Temporal lobe (tissue), 2 donors: ENCODE measurements around a stretch of chr2.

DNA sequence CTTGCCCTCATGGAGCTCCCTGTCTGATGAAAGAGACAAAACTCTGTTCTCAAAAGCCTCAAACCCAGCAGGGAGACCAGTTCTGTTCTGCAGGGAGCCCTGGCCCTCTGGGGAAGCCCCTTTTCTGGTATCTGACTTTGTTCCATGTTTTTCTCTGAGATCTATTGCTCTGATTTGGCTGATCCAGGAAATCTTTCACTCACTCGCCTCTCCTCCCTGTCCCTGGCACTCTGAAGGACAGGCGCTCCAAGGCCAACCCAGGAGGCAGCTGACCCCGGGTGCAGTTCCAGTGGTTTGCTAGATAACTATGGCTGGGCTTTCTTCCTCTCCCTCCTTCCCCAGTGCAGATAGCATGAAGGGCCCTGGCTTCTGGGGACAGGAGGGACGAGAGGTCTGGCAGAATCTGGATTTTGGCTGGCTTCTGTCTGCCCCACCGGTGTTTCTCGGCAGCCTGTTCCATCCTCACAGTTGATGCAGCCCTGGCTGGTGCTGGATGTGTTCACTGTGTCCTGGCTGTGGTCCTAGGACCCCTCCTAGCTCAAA is 149.0 kb downstream of the DYSF start:
- RAMPAGE, long total RNA, result no peak

DNA sequence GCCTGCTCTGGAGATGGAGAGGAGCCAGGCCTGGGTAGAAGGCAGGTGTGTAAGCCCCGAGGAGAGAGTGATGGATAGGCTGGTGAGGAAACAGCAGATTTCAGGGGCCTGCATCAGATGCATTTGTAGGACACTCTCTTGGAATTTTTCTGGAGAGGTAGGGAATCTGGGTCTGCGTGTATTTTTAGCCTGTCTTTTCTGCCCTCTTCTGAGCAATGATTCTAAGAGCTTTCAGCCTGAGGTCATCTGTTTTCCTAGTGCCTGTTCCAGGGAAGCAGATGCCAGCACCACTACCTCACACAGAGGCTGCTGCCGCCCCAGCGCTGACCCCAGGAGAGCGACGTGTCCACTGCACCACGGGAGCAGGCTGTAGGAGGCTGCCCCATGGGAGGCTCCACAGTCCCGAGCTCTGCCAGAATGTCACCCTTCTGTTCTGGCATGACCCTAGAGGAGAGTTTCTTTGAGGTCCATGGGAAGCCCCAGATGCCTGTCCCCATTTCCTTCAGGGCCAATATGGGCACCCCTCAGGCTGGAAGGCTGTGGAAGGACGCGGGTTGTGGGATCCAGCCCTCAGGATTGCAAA is 316.4 kb downstream of the CYP26B1 start:
- RAMPAGE, long total RNA, result no peak

DNA sequence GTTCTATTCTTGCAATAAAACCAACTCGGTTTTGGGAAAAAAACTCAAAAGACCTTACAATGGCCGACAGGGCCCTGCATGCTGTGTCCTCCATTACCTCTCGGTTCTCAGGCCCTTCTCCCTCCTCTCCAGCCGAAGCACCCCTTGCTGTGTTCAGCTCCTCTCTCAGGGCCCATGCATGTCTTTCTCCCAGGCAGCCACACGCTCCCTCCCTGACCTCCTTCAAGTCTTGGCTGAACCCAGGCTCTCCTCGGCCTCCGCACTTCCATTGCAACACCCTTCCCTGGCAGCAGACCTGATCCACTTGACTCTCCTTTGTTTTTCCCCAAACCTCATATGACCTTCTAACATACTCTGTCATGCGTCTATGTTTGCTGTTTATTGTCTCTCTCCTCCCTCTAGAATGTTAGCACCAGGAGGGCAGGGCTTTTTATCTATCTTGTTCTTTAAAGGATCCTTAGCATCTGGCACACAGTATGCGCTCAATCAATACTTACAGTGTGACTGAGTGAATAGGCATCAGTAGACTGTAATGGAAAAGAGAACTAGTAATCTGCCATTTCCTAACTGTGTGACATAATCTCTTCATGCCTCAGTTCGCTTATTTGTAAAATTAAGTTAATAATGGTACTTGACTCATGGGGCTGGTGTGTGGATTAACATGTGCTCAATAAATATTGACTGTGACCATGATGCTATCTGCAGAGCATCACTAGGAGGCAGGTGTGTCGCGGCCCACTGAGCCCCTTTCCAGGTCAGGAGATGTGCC is 113.9 kb downstream of the CYP26B1 start:
- RAMPAGE, long total RNA, result no peak

DNA sequence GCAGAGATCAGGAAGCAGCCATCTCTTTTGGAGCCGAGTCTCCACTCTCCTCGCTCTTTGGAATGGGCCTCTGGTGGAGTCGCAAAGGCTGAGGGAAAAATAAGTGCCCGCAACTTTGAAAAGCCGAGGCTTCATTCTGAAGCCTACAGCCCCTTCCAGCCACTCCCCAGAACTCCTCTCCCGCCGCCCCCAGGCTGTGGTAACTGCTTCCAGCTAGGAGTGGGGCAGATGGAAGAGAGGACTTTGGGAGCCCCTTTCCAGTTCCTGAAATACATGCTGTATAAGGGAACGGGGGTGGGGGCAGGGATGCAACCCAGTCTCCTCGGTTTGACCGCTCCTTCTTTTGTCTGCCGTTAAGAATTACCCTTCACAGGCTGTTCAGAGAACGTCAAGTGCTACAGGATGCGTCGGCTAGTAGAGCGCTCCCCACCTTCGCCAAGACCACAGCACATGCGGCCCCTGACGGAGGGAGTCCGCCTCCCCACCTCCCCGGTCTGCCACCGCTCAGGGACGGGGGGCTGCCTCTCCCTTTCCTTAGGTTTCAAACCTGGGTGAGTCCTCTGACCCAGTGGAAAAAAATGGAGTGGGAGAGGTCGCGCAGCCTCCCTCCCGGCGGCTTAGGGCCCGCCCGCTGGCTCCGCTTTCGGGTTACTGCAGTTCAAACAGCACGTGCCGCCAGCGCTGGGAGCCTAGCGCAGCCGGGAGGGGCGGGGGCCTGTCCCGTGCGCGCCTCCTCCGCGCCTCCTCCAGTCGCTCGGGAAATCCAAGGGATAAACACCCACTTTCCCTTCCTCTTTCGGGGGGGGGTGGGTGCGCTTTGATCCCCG is 4.9 kb downstream of the CYP26B1 start:
- RAMPAGE, long total RNA, result no peak

DNA sequence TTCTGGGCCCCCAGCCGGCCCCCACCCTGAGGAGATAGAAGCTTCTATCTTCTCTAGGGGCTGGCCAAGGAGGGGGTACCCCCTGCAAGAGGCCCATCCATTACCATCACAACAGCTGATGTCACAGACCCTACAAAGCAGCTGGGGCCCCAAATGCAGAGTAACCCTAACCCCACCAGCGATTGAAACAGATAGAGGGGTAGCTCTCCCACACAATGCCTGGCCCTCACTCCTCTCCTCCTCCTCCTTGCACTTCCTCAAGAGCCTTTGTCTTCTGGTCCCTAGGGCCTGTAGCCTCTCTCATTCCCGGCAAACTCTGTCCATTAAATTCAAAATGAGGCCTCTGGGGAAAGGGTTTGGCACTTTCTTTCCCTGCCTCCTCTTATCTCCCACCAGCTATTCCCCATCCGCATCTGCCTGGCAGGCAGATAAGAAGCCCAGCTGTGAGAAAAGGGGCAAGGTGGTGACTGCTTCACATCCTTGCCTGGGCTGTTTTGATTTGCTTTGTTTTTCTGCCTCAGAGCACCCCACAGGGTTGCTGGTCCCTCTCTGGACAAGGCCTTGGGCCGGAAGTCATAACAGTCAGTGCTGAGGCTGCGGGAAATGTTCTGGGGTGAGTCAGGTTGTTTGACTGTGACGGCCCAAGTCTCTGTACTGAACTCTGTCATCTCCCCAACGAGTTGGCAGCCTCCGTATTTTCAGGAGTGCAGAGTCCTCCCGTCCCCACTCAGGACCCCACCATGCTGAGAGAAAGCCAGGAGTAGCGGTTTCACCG is 26.1 kb upstream of the CYP26B1 start:
- RAMPAGE, long total RNA, result no peak

DNA sequence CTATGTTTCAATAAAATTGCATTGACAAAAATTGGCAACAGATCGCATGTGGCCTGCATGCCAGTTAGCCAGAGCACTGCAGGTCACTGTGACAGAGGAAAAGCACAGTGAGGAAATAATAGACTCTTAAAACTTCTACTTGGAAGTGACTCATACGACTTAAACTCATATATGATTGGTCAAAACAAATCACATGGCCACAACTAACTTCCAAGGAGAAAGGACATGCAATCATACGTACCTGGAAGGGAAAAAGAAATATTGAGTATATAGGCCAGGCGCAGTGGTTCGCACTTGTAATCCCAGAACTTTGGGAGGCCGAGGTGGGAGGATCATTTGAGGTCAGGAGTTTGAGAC is 44.3 kb downstream of the EXOC6B start:
- RAMPAGE, long total RNA, result no peak

GRCh38 chr2:72794112-72794506 is 31.7 kb downstream of the EXOC6B start:
- RAMPAGE, long total RNA, result no peak

- RAMPAGE, long total RNA, result no peak
Measured at GRCh38 chr2:72919793-72920088, 2.4 kb downstream of the EMX1 start.

DNA sequence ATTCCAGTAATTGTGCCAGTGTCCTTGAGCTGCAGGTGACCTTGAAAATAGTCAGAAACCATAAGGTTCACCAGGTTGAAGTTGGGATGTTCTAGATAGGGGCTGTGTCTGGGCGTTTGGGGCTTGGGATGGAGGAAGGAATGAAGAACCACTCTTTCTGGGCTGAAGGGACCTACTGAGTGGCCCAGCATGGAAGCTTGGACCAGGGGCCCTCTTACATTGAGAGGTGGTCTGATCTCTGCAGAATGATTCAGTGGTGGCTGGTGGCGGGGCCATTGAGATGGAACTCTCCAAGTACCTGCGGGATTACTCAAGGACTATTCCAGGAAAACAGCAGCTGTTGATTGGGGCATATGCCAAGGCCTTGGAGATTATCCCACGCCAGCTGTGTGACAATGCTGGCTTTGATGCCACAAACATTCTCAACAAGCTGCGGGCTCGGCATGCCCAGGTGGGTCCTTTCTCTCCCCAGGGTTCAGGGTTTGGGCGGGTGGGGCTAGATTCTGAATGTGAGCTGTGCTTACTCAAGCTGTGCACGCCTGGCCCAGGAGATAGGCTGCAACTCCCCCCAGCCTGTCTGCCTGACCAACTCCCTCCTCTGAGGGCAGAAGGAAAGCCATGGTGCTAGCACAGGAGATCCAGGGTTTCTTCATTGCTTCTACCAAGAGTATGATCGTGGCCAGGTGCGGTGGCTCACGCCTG is 17.0 kb downstream of the CCT7 start:
- RAMPAGE, long total RNA, result no peak

DNA sequence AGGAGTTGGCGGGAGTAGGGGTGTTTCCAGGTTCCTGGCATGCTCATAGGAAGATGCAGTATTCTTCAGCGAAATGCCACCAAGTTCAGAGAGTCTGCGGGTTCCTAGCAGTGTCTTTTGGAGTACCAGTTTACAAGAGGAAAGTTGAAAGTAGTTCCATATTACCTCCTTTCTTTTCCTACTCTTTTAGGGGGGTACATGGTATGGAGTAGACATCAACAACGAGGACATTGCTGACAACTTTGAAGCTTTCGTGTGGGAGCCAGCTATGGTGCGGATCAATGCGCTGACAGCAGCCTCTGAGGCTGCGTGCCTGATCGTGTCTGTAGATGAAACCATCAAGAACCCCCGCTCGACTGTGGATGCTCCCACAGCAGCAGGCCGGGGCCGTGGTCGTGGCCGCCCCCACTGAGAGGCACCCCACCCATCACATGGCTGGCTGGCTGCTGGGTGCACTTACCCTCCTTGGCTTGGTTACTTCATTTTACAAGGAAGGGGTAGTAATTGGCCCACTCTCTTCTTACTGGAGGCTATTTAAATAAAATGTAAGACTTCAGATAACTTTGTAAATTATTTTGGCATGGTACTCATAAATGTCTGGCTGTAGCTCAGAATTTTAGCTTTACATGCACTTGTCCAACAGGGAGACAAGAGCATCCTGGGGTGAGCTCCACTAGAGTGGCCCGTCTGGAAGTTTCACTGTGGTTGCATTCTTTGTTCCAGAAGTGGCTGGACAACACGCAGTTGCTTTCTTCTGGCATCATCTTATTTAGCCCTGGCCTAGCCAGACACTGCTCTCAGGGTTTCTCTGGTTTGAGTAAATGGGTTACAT is 18.6 kb downstream of the CCT7 start:
- RAMPAGE, long total RNA, result no peak

- RAMPAGE, long total RNA, result no peak
Measured at GRCh38 chr2:73897731-73898588, 5.2 kb downstream of the ACTG2 start.

- RAMPAGE, long total RNA, result no peak
Measured at GRCh38 chr2:73908931-73909130, 16.0 kb downstream of the ACTG2 start.

- RAMPAGE, long total RNA, result no peak
Measured at GRCh38 chr2:73925755-73926553, 726 bp upstream of the DGUOK start.

- RAMPAGE, long total RNA, result no peak
Measured at GRCh38 chr2:74008806-74009322, 24.2 kb downstream of the TET3 start.

GRCh38 chr2:74047524-74048643 is 63.2 kb downstream of the TET3 start:
- RAMPAGE, long total RNA, result no peak

- RAMPAGE, long total RNA, result no peak
Measured at GRCh38 chr2:74105872-74106282, 41.8 kb downstream of the BOLA3 start.

GRCh38 chr2:74155514-74156253 is 8.0 kb upstream of the BOLA3 start:
- RAMPAGE, long total RNA, result no peak

DNA sequence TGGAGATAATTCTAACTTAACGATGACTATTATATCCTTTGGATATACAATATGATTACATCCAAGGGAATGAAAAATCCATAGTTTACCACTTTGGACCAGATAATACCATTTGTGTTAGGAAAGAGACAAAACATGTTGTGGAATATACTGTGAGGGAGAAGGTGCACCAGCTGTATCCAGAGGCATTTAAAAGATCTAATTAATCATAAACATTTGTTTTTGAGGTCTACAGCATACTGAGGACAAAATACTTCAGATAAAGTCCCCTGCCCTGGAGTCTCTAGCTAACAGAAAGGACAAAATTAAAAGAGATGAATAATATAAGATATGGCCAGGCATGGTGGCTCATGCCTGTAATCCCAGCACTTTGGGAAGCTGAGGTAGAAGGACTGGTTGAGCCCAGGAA is 11.2 kb downstream of the MOB1A start:
- RAMPAGE, long total RNA, result no peak

GRCh38 chr2:74206051-74206737 is 7.8 kb downstream of the MTHFD2 start:
- RAMPAGE, long total RNA, result no peak

DNA sequence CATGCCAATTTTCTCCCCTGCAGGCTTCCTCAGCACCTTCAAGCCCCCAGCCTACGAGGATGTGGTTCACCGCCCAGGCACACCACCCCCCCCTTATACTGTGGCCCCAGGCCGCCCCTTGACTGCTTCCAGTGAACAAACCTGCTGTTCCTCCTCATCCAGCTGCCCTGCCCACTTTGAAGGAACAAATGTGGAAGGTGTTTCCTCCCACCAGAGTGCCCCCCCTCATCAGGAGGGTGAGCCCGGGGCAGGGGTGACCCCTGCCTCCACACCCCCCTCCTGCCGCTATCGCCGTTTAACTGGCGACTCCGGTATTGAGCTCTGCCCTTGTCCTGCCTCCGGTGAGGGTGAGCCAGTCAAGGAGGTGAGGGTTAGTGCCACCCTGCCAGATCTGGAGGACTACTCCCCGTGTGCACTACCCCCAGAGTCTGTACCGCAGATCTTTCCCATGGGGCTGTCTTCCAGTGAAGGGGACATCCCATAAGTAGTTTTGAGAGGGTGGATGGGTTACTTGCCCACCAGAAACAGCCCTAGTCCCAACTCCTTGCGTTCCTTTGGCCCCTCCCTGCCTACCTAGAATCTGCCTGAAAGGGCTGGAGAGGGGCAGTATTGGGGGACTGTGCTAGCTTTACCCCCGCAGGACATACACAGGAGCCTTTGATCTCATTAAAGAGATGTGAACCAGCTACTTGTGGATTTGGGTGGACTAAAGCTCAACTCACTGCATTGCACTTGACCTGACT is 2.1 kb downstream of the WBP1 start:
- RAMPAGE, long total RNA, result no peak